ENCODE measurements around the genes CNTNAP5, CYP27C1, ERCC3 and IWS1.

DNA sequence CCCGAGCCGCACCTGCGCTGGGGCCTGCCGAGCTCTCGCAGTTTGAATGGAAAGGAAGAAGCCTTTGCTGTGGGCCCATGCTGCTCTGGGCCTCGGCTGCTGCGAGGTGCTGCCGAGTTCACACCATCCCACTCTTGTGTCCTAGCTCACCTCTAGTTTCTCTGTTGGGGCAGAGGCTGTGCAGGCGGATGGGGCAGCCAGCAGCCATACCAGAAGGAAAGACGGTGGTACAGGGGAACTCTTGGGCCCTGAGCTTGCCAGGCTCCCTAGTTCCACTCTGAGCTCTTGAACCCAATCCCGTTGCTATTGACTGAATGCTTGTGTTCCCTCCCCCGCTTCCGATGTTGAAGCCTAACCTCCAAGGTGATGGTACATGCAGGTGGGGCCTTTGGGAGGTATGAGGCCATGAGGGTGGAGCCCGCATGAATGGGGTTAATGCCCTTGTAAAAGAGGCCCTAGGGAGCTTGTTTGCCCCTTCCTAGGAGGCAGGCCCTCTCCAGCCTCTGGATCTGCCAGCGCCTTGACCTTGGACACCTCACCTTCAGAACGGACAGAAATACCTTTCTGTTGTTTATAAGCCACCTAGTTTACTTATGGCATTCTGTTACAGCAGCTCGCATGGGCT, 71.8 kb downstream of the TFCP2L1 start:
- PRO-cap: no peak

- PRO-cap: no peak
Observed at GRCh38 chr2:121365051-121365441, 80.0 kb upstream of the TFCP2L1 start.

DNA sequence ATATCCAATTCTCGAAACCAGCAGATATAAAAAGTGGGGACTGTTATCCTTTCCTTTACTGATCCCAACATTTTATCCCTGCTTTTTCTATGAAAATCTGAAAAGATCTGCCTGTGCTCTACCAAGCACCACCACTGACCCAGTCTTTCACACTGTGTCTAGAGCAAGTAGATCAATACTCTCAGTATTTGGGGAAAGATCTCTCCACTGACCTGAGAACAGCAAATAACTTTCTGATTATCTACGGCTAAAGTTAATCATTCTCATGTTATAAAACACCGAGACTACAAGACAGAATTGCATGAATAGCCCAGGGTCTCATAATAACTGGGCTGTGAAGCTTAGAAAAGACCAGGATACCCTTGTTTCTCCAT, 134.3 kb upstream of the TFCP2L1 start:
- PRO-cap: no peak

- PRO-cap: no peak
Observed at GRCh38 chr2:121699315-121700404, 37.0 kb downstream of the NIFK start.

- PRO-cap: no peak
Observed at GRCh38 chr2:121831983-121832318, 76.5 kb downstream of the TSN start.

DNA sequence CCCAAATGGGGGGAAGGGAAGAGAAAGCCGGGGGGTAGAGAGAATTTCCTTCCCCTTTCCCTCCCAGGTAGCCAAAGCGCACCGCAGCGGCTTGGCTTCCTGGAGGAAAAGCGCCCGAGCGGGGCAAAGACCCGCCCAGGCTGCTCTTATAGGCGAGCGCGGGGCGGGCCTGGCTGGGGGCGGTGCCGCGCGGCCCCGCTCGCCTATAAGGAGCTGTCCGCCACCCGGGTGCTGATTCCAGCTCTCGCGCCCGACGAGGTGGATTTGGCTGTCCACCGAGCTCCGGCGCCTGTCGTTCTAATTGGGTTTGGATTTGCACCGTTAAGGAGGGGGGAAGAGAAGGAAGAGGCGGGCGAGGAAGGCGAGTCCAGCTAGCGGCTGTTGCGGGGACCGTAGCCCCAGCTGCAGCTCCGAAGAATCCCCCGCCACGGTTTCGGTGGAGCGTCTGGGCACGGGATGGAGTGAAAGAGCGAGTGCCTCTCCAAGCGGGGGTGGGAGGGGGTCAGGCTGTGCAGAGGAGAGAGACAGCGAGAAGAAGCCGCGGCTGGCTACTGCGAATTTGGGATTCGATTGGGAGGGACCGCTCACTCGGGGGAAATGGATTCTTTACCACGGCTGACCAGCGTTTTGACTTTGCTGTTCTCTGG, at the start of gene CNTNAP5:
Gene CNTNAP5 (plus strand): TSS at position 234 of the 647 bp plus-strand sequence.
- PRO-cap: no peak

- PRO-cap: no peak
Observed at GRCh38 chr2:125149207-125149682, 1124.2 kb downstream of the CNTNAP5 start.

DNA sequence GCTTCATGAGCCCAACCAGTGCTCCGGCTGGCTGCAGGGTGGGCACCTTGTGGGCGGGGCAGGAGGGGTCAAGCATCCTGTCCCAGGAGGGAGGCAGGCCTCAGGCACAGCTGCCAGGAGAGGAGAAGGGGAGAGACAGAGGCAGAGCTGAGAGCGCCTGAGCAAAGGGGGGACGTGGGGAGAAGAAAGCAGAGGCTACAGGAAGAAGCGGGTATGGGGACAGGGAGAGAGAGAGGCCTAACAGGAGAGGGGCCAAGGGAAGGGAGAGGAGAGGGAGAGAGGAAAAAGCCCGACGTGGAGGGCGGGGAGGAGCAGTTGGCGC, 57.0 kb downstream of the BIN1 start:
- PRO-cap: no peak

DNA sequence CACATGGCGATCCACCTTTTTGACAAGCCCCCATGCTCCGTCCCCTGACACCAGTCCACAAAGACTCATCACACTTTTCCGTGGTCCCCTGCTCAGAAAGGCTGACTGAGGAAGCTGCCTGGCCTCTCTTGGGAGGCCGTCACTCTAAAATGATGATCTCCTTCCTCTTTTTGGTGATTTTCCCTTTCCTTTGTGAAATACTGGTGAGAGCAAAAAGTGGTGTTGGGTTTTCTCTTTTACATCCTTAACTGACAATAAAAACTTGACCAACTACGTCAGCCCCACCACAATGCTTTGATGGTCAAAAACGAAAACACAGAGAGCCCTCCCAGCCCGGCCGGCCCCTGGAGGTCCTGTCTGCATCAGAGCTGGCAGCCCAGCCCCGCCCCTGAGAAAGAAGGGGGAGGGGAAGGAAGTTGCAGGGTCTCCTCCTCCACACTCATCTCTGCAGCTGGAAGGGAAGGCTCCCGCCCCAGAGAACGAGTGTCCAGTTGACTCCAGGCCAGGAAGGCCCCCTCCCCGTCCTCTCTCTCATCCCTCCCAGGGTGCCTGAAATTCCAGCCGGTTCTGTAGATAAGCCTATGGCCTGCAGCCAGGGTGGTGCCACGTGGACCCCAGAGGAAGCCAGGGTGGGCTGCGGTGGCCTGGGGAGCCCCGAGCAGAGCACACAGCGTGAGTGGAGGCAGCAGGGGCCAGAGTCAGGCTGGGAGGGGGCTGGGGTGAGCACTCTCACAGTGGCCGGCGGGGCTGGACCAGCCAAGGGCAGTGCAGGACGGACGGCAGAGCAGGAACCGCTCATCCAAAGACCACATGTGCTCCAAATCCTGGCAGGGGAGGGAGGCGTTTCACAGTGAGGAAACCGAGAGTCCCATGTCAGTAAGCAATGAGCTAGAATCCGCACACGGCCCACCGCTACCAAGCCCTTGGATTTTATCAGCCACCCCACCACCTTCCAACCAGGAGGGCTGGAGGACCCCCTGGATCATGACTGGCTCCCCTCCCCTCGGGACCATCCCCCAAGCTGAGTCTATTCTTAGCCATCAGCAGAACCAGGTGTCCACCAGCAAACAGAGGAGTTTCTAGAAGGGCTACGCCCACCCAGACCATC, 19.7 kb downstream of the BIN1 start:
- PRO-cap: bidirectional peak, plus-strand start at position 442 of the sequence, minus-strand start at position 250 of the sequence

DNA sequence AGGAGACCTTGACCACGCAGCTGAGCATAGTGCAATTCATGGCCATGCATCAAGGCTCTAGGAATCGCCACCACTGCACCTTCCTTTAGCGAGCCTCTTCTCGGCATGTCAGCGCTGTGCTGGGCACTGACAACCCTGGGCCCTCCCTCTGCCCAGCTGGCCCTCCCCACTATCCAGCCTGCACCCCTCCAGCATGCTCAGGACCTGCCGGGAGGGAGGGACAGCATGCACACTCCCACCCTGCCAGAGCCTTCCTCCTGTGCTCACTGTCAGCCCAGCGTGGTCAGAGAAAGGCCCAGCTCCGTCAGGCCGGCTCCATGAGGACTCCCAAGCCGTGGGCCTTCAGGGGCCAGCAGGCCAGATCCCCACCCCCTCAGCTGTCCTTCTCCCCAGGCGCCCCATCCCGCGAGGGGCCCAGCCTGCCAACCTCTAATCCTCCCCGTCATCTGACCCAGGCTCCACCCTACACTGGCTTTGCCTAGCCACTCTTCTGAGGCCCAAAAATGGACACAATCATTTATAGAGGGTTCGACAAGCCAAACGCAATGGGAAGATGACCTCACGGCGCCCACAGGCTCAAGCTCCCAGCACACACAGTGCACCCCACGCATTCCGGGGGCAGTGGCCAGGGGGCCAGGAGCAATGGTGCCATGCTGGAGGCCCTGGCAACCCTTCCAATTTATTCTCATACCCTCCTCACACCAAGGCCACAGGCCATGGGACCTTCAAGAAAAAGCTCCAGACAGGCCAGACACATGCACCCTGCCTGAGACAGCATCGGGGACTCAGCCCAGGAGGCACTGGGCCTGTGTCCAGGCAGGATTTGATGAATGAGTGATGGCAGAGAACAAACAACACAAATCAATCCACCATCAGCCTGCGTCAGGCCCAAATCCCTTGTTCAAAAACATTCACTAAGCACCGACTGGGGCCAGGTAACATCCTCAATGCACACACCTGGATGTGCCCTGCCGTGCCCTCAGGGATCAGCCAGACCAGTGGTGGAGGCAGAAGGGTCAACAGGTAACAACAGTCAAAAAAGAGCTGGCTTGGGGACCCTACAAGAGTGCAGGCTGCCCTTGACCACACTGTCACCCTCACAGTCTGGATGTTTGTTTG, 3.3 kb downstream of the BIN1 start:
- PRO-cap: no peak

DNA sequence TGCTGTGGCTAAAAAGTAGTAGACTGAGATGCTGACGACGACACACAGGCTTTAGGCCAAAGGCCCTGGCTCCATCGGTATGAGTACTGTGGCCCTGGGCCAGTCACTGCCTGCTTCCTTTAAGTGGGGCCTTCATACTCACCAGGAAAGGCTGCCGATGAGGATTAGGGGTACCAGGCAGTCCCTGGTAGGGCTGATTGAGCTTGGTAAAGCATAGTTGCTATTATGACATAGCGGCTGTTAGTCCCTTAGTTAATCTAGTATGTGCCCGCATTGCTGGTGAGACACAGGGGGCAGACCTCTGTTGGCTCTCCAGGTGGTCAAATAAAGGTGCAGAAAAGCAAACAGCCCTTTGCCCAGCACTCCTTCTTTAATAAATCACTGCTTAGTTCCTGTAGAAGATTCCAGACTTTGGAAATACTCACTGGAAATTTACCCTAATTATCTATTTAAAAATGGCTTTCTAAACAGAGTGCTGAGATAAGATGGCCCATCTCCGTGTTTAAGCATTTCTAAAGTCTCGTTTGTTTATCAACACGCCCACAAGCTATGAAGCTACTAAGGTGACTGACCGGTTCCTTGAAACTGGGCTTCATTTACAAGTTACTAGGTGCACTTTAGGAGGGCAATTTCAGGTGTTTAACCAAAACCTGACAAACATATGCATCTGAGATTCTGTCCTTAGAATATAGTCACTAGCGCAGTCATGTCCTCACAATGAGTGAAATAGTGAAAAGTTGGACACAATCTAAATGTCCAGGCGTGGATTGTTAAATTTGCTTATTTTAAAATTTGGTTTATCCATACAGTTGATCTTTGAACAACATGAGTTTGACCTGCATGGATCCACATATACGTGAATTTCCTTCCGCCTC, 8.7 kb upstream of the BIN1 start:
- PRO-cap: no peak

DNA sequence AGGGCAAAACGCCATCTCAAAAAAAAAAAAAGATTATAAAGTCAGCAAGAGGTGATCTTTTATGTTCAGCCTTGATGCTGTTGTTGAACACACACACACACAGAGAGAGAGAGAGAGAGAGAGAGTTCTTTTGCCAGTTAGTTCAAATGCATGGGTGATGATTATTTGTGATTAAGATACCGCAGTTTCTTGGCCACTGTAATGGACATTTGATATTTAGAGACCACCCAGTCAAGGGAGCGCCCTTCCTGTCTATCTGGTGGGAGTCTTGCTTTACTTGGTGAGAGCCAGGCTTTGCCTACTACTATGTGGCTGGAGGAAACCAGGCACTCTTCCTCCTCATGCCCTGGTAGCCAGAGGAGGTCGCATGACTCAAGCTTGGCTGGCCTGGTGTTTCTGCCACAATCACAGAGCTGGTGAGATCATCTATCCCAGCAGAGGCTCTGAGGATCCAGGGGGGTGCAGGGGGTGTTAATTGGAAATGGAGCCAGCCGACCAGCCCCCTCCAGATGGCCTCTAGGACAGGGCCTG, 46.6 kb upstream of the BIN1 start:
- PRO-cap: no peak

- PRO-cap: no peak
Observed at GRCh38 chr2:127179713-127180224, 40.3 kb downstream of the CYP27C1 start.

DNA sequence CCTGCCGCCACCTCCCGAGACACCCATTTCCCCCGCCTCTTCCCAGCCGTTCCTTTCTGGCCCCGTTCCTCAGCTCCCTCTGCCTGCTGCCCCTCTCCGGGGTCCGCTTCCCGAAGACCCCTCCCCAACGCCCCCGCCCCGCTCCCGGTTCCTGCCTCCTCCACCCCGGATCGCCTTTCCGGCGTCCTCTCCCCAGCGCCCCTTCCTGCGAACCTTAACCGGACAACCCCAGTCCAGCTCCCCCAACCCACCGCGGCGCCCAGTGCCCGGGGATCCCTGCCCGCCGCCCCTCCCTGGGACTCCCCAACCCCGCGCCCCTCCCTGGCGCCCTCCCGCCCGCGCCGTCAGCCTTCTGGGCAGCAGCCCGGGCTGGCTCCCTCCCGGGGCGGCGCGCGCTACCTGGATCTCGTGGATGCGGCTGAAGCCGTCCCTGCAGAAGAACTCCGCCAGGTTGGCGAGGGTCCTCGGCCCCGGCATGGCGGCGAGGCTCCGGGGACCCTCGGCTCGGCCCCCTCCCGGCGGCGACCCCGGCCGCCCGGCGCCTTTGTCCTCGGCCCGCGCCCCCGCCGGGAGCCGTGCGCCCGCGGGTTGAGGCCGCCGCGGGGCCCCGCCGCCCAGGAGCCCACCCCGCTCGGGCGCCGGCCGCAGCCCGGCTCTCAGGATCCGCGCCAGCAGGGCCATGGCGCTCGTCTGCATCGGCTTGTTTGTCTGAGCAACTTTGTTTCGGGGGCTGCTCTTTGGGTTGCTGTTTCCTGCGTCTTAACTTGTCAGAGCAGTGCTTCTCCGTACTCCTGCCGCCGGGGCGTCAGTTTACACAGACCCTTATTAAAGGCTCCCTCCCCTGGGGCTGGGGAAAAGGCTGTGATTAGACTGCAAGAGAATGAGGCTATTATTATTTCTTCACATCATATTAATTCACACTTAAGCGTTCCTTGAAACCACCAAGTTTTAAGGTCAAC, at the start of gene CYP27C1:
Gene CYP27C1 (minus strand): TSS at position 710 of the 959 bp plus-strand sequence.
- PRO-cap: unidirectional peak, minus-strand start at position 264 of the sequence

DNA sequence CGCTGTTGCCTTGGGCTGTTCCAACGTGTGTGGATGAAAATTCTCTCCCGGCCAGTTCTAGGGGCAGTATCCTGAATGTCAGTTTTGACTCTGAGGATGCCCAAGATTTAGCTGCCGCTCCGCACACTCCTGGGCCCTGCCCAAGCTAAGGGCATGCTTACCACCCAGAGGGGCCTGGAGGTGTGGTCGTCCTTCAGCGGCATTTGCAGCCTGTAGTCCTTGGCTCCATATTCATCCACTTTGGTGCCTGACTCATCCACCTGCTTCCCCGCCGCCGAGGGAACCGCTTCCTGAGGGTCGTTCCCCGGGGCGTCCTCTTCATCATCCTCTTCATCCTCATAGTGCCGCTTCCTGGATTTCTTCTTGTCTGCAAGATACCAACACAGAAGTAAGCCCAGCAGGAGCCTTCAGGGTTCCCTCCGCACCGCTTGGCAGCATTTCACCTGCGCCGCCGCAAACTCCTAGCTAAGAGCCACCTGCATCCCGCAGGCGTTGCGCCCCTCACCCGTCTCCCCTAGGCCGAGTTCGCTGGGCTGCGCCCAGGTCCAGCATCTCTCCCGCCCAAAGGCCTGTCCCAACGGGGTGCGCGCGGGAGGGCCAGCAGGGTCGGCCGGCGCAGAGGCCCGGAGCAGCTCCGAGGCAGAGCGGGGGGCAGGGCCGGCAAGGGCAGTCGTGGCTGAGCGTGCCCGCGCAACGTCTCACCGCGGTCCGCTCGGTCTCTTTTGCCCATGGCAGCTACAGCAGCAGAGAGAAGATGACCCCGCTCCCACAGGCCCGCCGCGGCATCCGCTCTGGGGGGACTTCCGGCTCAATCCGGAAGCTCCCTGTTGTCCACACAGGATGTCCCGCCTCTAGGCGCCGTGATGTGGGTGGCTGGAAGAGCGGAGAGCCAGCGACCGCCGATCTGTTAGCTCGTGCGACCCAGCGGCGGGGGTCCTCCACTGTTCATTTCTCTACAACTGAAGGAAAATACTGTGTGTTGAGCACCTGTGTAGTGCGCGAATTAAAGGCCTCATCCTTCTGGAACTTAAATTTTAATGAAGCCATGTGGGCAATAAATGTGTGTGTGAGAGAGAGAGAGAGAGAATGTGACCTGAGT, at the start of gene ERCC3:
Gene ERCC3 (minus strand): TSS at position 793 of the 1,099 bp plus-strand sequence.
- PRO-cap: bidirectional peak, plus-strand start at position 863 of the sequence, minus-strand start at position 730 of the sequence

- PRO-cap: no peak
Observed at GRCh38 chr2:127388407-127388903, 680 bp upstream of the MAP3K2 start.

- PRO-cap: no peak
Observed at GRCh38 chr2:127419889-127420384, 1.7 kb downstream of the PROC start.

- PRO-cap: no peak
Observed at GRCh38 chr2:127503265-127503969, 22.9 kb downstream of the IWS1 start.

DNA sequence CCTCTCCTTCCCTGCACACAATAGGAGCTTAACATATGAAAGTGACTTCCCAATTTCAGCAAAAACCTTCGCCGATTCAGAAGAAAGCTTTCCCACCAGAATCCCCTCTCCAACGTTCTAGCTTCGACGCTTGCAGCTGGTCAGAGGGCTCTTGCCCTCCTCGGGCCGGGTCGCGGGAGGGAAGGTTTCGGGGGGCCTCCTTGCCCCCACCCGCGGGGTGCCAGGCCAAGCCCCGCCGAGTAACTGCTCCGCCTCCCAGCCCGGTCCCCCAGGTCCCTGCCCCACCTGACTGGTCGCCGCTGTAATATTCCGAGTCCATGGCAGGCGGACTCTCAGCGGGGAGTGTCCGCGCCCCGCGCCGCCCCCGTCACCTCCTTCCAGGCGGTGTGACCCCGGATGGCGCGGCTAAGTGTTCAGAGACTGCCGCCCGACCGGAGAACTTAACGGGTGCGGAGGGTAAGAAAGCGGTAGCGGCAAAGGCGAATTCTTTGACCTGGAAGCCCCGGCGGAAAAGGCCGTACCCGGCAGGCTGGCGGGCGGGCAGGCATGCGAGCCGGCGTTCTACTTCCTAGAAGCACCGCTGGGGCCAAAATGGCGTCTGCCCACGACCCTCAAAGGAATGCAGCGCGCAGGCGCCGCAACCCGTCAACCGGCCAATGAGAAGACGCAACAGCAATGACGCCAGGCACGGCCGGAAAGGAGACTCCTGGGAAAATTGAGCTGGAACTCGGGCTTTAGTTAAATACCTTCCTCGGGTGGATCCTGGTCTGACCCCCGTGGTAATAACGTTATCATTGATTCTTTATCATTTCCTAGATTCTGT, at the start of gene IWS1:
Gene IWS1 (minus strand): TSS at position 600 of the 823 bp plus-strand sequence.
- PRO-cap: bidirectional peak, plus-strand start at position 304 of the sequence, minus-strand start at position 278 of the sequence; bidirectional peak, plus-strand start at position 741 of the sequence, minus-strand start at position 593 of the sequence

DNA sequence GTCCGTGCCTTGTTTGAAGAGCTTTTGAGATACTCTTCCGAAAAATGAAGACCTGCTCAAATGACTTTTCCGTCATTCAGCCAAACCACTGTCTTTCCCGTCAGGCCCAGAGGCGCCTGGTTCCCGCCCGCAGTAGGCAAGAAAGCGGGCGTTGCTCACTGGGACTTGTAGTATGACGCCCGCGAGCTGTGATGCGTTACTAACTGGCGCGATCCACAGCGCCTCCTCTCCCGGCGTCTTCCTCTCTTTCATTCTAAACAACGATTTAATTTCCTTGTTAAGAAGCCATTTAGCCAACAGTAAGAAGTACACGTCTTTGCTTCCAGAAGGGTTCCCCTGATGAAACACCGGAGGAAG, 402 bp upstream of the IWS1 start:
- PRO-cap: bidirectional peak, plus-strand start at position 199 of the sequence, minus-strand start at position 138 of the sequence